H7 (cell line): ENCODE results near the genes PDS5A and CHRNA9.

- RAMPAGE, long total RNA: no peak
These were observed 994 bp upstream of the UBE2K start for GRCh38 chr4:39696883-39697400.

DNA sequence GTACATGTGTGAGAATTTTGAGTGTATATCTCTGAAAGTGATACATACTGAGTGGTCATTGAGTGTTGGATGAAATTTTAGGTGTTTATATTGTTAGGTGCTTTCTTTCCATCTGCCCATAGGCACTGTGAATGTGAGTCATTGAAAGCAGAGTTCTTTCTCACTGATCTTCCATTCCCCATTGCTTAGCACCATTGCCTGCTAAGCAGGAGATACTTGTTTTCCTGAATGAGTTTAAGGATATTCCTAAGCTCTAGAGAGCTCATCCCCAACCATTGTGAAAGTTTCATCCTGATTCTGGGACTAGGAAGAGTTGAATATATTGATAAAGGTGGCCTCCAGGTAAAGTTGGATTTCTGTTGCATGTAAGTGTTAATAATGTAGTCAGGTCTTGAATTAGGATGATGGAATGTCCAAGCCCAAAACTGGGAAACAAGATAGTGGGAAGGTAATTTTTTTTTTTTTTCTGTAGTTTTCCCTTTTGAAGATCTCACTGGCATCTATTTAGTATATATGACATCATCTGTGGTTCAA is 22.0 kb downstream of the UBE2K start:
- RAMPAGE, long total RNA: no peak

DNA sequence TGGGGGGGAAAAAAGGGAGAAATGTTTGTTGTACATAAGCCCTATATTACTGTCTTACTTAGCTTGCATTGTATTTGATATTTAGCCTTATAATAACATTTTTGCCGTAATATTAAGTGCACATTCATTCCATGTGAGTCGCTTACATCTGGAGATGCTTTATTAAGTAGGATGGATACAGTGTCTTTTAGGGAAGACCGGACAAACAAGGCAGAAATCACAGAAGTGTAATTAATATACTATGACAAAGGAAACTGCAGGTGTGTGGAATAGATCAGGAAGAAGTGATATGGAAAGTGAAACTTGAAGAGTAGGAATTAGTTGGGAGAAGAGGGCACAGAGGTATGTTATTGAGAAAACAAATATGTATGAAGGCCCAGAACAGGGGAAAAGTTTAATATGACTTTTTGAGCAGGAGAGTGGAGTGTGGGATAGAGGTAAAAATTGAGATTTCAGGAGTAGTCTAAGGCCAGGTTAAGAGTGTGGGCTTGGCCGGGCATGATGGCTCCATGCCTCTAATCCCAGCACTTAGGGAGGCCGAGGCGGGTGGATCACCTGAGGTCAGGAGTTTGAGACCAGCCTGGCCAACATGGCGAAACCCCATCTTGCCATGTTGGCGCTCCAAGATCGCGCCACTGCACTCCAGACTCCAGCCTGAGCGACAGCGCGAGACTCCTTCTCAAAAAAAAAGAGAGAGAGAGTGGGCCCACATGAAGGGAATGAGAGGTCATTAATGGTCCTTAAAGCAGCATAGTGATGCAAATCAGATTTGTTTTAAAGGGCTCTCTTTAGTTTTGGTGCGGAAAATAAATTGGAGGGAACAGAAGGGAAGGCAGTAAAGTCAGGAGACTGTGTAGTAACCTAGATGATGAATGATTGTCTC is 55.7 kb downstream of the UBE2K start:
- RAMPAGE, long total RNA: no peak

DNA sequence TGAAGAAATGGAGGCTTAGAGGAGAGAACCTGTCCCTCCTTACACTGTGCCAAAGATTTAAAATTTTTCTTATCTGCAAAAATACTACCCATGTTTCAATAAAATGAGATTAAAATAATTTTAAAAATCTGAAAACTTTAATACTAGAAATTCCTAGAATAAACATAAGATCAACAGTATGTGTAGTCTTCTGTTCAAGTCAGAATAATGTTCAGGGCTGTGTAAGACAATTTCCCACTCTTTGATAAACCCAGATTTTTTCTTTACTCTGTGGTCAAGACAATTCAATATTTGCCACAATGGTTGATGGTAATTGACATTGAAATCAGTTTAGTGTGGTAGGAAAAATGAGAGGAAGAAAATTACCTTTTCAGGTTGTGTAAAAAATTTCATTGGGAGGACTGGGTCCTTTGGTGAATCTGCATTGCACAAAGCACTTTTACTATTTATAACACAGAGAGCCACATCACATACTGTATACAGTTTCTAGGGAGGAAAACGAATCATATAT is 129.2 kb downstream of the PDS5A start:
- RAMPAGE, long total RNA: no peak

DNA sequence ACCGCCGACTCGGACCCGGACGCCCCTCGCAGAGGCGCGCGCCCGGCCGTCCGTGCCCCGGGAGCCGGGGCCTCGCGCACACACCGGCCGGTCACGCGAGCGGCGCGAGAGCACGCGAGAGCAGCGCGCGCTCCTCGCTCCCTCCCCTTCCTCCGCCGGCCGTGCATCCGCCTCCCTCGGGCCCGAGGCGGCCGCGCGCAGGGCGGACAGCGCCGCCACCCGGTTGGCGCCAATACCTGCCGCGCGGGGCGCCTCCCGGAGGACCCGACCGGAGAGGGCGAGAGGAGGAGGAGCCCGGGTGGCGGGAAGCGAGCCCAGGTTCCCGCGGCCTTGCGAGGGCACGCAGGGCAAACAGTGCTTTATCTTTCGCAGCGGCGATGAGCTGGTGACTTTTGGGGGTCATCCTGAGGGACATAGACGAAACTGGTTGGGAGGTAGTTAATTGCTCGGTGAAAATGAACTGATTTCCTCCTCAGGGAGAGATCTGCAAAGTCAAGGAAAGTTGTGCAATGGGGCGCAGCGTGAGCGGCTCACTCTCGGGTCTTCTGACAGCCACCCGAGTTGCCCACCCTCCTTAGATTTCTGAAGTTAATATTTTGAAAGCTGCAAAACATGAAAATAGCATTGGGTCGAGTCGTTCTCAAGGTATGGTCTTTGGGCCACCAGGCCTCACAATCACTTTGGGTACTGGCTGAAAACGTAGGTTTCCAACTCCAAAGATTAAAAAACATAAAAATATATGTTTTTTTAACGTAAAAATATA is at the start of gene PDS5A:
PDS5A (minus strand) TSS at position 116 of the 763 bp plus-strand sequence.
- RAMPAGE, long total RNA: no peak

- RAMPAGE, long total RNA: no peak
These were observed 64.8 kb downstream of the N4BP2 start for GRCh38 chr4:40121385-40121864.

GRCh38 chr4:40124666-40125064 is 68.0 kb downstream of the N4BP2 start:
- RAMPAGE, long total RNA: no peak

GRCh38 chr4:40204789-40206037 is 8.4 kb downstream of the RHOH start:
- RAMPAGE, long total RNA: no peak

GRCh38 chr4:40283397-40283788 is 51.7 kb upstream of the CHRNA9 start:
- RAMPAGE, long total RNA: no peak

GRCh38 chr4:40289316-40290165 is 45.6 kb upstream of the CHRNA9 start:
- RAMPAGE, long total RNA: no peak

DNA sequence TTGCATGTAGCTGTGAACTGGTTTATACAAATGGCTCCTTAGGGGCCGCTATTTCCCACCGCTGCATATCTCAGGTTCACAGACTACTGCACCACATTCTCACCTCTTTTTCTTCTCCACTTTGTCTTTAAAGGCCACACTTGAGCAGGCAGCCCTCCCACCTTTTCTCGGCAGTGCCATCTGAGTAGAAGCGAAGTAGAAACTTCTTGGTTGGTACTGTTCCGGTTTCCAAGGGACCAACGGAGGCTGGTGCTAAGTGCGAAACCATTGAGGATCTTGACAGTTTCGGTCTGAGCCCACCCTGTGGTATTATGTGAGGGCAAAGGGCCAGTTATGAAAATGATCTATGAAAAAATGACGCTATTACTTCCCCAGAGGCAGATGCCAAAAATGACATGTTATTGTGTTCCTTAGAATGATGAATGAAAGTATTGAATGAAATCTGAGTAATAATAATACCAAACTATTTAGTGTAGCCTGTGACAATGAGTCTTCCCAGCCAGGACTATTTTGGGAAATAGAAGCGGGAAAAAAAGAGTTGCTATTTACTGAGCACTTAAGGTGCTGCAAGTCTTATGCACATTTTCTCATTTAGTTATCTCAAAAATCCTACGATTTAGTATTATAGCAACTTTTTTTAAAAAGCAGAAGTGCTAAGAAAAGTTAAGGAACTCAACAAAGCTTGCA is 29.7 kb upstream of the CHRNA9 start:
- RAMPAGE, long total RNA: no peak

GRCh38 chr4:40335074-40335947 is at the start of gene CHRNA9:
Gene CHRNA9, plus strand, starts transcription at chr4:40335333.
- RAMPAGE, long total RNA: no peak

DNA sequence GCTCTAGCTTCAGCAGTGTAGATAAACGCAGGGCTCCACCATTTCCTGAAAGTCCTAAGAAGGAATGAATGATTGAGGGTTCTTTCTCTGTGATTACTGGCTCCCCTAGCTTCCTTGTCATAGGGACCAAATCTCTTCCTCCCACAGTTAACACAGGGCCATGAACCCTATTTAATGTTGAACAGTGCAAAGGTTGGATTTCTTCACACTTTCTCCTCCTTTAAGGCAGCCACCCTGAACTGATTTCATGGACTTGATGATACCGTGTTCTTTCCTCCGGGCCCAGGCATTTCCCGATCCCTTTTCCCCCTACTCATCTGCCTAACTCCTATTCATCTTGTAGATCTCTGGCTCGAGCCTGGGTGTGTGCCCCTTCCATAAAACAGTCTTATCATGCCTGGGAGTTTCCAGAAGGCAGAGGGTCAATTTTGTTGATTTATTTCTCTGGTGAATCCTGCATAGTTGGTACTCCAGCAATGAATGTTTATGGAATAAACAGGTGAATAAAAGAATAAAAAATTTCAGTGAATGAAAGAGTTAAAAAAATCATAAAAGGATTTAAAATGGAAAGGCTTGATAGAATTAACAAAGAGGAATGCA is 84.5 kb downstream of the CHRNA9 start:
- RAMPAGE, long total RNA: no peak

DNA sequence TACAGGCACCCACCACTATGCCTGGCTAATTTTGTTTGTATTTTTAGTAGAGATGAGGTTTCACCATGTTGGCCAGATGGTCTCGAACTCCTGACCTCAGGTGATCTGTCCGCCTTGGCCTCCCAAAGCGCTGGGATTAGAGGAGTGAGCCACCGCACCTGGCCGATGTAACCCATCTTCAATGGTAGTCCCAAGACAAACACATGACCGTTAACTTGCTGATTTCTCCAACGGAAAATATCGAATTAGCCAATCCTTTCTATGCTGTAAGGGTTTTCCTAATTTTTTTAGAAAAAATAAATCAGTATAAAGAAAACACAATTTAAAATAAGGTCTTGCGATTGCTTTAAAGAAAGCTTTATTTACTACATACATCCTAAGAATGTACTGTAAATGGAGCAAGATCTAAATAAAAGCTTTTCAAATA is 87.8 kb downstream of the CHRNA9 start:
- RAMPAGE, long total RNA: no peak

- RAMPAGE, long total RNA: no peak
These were observed 103.6 kb downstream of the CHRNA9 start for GRCh38 chr4:40438777-40439157.

GRCh38 chr4:40502185-40502716 is 127.4 kb downstream of the RBM47 start:
- RAMPAGE, long total RNA: no peak

DNA sequence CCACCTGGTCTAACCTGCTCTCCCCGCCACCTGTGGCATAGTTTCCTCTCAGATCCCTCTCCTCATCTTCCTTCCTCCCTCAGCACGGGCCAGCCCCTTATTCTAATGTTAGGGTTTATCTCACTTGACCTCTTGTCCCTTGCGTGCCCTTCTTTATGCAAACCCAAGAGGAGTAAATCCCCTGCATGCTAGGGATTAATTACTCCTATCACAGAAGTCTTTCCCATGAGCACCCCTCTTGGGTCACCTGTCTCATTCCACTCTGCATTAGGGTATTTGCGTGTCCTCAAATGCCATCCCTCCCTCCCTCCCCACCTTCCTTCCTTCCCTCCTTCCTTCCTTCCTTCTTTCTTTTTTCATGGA is 112.9 kb downstream of the RBM47 start:
- RAMPAGE, long total RNA: no peak

DNA sequence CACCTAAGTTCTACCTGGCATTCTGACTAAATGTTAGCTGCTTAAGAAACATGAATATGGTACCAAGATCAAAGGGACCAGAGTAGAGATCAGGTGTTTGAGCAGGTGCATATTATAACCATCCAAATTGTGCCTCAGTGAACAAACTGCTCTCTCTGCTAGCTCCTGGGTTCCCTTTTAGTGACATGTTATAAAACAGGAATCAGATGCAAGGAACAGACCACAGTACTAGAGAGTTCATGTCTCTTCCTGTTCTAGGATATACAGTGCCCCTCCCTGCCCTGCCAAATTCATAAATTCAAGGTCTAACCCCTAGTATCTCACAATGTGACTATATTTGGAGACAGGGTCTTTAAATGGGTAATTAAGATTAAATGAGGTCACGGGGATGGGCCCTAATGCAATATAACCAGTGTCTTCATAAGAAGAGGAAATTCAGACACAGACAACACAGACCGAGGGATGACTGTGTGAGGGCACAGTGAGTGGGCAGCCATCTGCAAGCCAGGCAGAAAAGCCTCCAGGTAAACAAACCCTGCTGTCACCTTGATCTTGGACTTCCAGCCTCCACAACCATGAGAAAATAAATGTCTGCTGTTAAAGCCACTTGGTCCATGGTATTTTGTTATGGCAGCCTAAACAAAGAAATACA is 82.6 kb downstream of the RBM47 start:
- RAMPAGE, long total RNA: no peak

DNA sequence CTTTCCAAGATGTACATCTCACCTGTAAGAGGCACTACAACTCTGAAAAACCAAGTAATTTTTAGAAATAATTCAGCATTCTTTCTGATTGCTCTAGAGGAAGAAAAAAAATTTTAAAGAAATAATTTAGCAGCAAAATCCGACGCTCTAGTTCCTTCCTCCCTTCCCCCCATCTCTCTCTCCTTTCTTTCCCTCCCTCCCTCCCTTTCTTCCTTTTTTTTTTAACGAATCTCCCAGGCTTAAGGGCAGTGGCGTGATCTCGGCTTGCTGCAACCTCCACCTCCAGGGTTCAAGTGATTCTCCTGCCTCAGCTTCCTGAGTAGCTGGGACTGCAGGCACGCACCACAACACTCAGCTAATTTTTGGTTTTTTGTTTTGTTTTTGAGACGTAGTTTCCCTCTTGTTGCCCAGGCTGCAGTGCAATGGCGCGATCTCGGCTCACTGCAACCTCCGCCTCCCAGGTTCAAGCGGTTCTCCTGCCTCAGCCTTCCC is 75.0 kb downstream of the RBM47 start:
- RAMPAGE, long total RNA: no peak

DNA sequence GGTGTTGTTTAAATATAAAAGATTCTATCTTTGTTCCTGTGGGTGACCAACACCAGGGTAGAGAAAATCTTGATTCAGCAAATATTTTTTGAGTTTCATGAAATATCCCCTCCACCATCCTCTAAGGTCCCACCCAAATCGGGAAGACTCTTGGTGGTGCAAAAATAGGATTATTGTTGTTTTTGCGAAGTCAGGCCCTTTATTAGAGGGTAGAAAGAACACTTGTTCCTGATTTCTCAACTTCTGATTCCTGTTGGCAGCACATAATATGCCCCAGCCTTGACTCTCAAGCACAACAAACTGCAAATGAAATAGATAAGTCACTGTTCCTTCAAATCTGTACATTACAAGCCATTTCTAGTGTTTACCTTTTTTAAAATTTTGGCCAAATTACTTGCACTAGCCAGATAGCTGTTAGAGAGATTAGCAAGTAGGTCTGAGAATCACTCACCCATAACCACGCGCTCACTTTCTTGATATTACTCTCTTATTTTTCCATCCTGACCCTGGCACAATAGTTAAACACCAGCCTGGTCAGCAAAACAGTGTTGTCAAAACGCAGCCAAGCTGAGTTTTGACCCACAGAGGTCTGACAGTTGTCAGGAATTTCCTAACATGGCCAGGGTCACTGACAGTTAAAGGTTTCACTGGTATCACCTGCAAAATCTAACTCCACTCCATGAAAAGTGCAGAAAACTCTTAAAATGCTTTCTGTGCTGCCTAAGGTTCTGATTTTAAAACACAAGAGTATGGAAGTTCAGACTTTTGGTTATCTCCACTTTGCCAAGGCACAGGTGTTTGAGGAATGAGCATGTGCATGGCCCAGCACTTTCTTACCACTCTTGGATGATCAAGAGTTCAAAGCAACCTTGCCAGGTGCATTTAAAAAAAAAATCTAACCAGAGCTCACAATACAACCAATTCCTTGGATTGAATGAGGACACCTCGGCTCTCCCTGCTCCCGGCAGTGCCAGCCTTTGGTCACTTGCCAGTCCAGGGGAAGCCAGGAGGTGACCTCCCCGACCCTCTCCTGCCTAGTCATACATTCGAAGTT is 69.8 kb downstream of the RBM47 start:
- RAMPAGE, long total RNA: no peak